T-cell (primary cell): ENCODE results near the gene DUSP3.

- PRO-cap, 7 experiments = no peak in any of the 7 experiments
Measured at GRCh38 chr17:42796776-42798057, 1.3 kb downstream of the COA3 start.

GRCh38 chr17:42798058-42798326 is 512 bp downstream of the COA3 start:
- PRO-cap, 7 experiments = no peak in any of the 7 experiments

DNA sequence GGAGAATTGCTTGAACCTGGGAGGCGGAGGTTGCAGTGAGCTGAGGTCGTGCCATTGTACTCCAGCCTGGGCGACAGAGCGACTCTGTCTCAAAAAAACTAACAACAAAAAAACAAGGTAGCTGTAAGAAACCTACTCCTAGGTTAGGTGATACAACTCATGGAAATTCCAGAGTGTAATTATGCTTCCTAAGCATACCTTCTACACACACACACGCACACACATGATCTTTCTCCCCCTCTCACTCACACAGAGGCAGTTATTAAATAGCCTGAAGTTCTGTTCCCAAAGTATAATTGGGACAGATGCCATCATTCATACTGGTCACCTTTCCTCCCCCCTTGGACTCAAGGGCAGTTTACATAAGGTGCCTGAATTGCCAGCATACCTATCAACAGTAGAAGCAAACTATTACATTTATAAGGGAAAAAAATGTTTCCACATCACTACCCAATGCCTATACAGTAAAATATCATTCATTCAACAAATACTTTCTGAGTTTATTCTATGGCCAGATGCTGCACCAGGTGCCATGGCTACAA is 6.1 kb downstream of the CNTD1 start:
- PRO-cap, 7 experiments = no peak in any of the 7 experiments

GRCh38 chr17:42910985-42911264 is 10.3 kb downstream of the G6PC1 start:
- PRO-cap, 7 experiments = peak in 2 of 7 experiments; most common minus-strand start chr17:42911061 (in 2)

DNA sequence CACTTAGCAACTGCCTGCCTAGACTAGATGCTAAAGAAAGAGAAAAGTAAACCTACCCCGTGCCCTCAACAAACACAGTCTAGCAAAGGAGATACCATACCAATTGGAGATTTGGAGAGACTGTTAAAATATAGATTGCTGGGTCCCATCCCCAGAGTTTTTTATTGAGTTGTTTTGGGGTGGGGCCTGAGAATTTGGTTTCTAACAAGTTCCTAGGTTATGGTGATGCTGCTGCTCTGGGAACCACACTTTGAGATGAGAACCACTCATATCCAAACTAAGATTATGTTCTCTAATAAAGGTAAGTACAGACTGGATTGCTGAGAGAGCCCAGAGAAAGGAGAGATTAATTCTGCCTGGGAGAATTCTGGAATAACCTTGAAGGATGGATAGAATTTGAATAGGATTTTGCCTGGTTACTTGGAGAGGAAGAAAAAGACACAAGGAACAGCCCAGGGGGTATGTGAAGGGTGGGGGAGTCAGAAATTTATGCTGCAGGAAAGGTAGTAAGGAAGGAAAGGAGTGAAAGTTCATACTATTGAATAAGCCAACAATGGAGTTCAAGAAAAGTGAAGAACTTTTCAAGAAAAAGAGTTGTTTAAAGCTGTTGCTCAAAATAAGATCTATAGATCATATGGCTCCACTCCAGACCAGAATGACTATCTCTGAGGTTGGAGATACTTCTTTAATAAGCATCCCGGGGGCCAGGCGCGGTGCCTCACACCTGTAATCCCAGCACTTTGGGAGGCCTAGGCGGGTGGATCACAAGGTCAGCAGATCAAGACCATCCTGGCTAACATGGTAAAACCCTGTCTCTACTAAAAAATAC is 3.0 kb upstream of the RPL27 start:
- PRO-cap, 7 experiments = no peak in any of the 7 experiments

DNA sequence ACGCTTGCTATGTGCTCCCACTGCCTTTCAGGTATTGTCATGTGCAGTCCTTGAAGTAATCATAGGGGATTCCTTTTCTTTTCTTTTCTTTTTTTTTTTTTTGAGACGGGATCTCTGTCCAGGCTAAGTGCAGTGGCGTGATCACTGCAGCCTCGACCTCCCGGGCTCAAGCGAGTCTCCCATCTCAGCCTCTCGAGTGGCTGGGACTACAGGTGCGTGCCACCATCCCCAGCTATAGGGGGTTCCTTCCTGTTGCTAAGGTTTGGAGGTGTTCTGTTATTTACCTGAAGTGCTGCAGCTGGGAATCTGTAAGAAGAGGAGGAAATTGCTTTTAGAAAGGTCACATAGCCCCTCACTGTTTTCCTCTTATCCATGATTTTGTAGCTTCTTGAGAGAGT is 861 bp downstream of the RPL27 start:
- PRO-cap, 7 experiments = peak in 2 of 7 experiments; most common plus-strand start position 85 of the sequence (in 1)

DNA sequence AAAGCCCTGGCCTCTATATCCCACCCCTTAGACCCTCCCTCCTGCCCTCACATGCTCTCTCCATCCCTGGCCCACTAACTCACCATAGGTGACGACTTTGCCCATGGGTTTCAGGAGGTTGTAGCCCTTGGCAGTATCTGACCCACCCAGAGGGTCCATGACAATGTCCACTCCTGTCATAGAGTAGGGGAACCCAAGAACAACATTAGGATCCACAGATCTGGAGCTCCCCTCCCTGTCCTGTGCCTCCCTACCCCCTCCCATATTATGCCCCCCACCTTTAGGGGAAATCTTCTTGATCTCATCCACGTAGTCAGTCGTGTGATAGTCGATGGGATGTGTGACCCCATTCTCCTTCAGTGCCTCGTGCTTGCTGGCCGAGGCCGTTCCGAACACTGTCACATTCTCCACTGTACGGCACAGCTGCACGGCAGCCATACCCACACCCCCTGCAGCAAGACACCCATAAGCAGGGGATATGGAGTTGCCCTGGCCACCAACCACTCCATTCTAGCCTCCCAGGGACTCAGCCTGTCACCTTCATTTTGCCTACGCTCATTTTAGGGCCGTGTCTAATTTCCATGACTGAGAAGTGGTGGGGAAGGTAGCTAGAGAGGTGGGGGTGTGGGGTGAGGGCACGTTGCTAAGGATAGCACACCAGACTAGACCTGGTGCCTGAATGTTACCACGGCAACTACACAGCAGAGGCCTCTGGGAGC is 4.3 kb downstream of the VAT1 start:
- PRO-cap, 7 experiments = no peak in any of the 7 experiments

GRCh38 chr17:43084500-43085083 is 40.6 kb downstream of the BRCA1 start:
- PRO-cap, 7 experiments = no peak in any of the 7 experiments

DNA sequence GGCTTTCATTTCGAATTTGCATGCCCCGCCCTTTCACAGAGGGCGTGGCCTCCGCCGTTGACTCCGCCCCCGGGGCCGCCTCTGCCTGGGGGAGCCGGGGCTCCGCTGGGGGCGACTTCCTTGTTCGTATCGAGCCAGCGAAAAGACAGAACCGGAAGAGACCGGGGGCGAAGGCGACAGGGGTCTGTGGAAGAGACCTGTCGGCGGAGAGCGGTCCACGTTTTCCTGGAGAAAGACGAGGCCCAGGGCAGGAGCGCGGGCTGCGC is 62.2 kb upstream of the CCDC200 start:
- PRO-cap, 7 experiments = no peak in any of the 7 experiments

- PRO-cap, 7 experiments = no peak in any of the 7 experiments
Measured at GRCh38 chr17:43316680-43317100, 82.1 kb upstream of the ARL4D start.

GRCh38 chr17:43389006-43389987 is 9.5 kb upstream of the ARL4D start:
- PRO-cap, 7 experiments = peak in 7 of 7 experiments; most common plus-strand start chr17:43389329 (in 6); most common minus-strand start chr17:43389473 (in 7)

- PRO-cap, 7 experiments = no peak in any of the 7 experiments
Measured at GRCh38 chr17:43411431-43411791, 12.6 kb downstream of the ARL4D start.

- PRO-cap, 7 experiments = no peak in any of the 7 experiments
Measured at GRCh38 chr17:43444620-43445451, 38.9 kb upstream of the DHX8 start.

- PRO-cap, 7 experiments = no peak in any of the 7 experiments
Measured at GRCh38 chr17:43464022-43465004, 19.5 kb upstream of the DHX8 start.

- PRO-cap, 7 experiments = no peak in any of the 7 experiments
Measured at GRCh38 chr17:43465220-43465419, 18.7 kb upstream of the DHX8 start.

GRCh38 chr17:43480015-43480532 is 3.7 kb upstream of the DHX8 start:
- PRO-cap, 7 experiments = no peak in any of the 7 experiments

GRCh38 chr17:43659599-43660163 is 2.0 kb downstream of the MEOX1 start:
- PRO-cap, 7 experiments = no peak in any of the 7 experiments

DNA sequence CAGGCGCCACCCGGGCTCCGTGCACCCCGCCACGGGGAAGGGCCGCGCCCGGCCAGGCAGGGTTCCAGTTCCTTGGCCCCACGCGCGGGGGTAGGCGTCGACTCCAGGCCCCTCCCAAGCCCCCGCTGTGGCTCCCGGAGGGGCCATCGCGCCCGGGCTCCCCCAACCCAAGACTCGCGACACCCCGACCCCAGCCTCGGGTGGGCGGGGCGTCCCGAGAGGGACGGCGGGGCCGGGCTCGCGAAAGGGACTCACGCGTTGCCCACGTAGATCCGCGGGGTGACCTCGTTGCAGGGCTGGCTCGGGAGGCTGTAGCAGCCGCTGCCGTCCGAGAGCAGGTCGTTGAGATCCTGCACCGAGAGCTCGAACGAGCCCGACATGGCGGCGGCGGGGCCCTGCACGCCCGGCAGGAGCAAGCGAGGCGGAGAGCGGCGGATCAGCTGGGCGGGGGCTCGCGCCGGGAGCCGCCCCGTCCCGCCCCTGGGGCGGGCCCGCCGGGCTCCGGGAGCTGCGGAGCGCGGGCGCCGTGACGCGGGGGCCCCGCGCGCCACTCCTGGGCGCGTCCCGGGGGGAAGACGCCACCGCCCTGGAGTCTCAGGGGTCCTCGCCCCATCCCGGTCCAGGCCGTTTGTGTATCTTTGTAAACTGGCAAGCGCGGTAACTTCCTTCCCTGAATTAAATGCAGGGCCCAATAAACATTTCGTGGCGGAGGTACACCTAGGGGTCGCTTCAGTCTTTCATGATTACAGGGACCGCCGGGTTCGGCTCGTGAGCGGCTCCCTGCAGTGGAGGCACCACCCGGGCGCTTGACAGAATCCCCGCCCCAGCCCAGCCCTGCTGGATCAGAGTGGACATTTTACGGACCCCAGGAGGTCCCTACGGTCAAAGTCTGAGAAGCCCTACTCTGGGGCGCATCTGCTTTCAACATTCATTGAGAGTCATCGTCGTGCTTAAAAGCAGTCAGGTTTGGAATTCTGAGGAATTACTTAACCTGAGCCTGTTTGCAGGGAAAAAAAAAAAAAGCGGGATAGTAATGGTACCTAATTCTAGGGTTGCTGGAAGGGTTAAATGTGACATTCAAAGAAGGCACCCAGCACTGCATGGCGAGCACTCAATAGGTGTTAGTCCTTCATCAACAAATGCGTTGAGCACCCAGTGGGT is at the start of gene DUSP3:
DUSP3 (minus strand) TSS at position 433 of the 1,161 bp plus-strand sequence.
- PRO-cap, 7 experiments = peak in 7 of 7 experiments; most common plus-strand start position 312 of the sequence (in 2); most common minus-strand start position 401 of the sequence (in 6)

- PRO-cap, 7 experiments = no peak in any of the 7 experiments
Measured at GRCh38 chr17:43779706-43780120, 522 bp upstream of the CFAP97D1 start.

- PRO-cap, 7 experiments = no peak in any of the 7 experiments
Measured at GRCh38 chr17:43816356-43817122, 16.4 kb downstream of the MPP3 start.